Bile duct (tissue), 1 donor: ENCODE measurements around a stretch of chr17.

DNA sequence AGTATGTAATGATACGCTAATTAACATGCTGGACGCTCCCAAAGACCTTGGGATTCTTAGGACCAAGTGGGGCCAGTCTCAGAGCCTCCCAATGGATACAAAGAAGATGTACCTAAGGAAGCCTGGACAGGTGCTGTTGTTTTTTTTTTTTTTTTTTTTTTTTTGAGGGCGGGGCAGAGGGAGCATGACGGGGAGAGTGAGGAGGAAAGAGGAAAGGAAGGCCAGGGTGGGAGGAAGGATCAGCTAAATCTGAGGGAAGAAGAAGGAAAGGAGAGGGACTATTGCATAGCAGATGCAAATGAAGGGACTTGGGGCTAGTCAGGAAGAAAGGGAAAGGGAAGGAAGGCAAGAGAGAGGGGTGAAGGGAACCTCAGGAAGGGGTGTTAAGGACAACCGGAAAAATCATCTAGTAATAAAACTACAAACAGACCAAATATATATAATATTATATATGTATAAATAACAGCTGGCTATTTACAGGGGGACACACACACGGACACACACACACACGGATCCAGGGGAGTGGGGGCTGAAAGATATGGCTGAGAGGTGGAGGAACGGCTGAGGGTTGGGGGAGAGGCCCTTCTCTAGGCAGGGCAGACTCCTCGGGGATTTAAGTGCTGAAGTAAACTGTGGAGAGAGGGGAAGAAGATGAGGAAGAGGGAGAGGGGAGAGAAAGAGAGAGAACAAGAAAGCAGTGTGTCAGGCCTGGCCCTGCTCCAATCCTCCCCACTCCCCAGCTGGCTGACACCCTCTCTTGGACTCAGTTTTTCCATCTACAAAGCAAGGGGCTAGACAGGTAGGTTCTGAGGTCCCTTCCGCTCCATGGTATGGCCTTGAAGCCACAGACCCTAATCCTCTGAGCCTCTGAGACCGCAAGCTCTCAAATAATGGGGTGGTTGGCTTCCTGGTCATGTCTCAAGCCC lies 2.2 kb downstream of the VAMP2 start:
- PRO-cap = no peak

DNA sequence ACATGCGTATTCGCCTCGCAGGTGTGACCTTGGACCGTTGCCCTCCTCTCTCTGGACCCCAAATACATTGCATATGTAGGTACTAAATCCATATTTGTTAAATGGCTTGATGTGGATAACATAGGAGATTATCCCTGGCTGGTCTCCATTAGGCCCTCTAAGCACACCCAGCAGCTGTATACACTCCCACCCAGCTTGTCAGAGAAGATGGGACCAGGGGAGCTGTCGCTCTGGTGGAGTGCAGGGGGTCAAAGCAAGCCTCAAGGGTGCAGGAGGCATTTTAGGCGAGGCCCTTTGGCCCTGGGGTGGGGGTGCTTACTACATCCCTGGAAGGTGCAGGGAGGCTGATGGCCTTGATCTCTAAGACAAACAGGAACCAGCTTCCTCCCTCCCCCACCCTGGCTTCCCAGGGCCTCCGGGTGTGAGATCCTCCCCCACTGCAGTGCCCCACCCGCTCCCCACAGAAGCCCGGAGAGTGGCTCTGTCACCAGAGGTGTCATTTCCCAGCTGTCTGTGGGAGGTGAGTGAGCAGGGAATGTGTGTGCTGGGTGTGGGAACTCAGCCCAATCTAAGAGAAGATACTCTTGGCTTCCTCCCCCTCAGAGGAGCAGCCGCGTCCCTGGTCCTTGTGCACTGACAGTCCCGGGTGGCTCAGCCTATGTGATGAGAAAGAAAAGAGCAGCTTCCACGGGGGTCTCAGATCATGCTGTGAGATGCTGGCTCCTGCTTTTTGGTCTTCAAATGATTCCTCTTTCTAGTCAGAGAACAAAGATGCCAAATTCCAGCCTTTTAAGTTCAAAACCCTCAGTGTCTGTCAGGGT lies 1.5 kb upstream of the VAMP2 start:
- PRO-cap = bidirectional peak, plus-strand start at position 510 of the sequence, minus-strand start at position 400 of the sequence; unidirectional peak, minus-strand start at position 635 of the sequence

GRCh38 chr17:8225894-8226983 lies 15.9 kb upstream of the AURKB start:
- PRO-cap = unidirectional peak, minus-strand start at chr17:8226698

DNA sequence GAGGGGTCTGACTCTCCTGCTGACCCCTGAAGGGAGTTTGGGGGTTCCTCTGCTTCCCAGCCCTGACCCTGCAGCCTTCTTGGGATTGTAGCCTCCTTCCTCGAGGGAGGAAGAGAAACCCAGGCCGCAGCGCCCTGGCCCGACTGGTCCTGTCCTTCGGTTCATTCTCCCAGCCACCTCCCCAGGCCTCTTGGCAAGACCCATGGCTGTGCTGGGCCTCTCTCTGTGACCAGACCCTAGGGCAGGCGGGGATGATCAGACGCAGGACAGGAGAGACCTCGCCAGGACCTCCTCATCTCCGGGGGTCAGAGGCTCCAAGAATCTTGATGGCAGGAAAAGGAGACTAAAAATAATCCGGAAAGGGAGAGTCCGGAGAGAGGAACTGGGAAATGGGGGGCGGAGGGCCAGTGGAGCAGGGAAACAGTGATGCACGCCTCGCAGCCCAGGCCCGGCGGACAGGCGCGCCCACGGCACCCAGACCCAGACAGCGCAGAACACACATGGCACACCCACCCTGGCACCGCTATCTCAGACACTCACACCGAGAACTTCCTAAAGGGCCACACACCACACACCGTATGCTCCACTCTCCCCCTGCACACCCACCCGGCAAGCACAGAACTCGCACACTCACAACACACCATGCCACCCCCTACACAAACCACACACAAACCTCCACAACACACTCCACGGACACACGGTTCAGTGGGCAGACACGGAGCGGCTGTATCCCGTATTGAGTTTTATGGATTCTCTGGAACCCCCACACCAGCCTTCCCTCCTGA lies 1.3 kb downstream of the ARHGEF15 start:
- PRO-cap = no peak

DNA sequence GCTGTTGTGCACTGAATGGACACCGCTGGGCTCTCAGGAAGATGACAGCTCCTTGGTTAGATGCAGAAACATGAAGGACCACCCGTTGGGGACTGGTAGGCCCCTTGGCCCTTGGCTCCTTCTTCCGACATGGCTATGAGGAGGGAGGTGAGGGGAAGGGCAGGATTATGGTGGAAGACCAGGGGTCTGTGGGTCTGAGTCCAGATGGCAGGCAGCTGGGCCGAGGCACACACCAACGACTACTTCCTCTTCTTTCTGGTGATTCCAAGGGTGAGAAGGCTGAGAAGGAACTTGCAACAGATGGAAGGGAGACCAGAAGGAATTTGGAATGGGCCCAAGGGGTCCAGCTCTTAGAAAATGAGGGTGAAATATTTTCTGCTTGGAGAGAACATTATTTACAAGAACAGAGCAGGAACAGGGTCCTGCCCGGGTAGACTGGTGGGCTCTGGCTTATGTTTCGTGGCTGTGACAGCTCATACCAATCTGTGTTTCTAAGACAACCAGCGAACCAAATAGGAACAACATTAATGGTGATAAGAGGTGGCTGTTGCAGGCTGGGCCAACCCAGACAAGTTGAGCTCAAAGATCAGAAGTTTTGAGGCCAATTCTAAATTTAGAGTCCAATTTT lies 36.7 kb downstream of the CCDC42 start:
- PRO-cap = no peak

DNA sequence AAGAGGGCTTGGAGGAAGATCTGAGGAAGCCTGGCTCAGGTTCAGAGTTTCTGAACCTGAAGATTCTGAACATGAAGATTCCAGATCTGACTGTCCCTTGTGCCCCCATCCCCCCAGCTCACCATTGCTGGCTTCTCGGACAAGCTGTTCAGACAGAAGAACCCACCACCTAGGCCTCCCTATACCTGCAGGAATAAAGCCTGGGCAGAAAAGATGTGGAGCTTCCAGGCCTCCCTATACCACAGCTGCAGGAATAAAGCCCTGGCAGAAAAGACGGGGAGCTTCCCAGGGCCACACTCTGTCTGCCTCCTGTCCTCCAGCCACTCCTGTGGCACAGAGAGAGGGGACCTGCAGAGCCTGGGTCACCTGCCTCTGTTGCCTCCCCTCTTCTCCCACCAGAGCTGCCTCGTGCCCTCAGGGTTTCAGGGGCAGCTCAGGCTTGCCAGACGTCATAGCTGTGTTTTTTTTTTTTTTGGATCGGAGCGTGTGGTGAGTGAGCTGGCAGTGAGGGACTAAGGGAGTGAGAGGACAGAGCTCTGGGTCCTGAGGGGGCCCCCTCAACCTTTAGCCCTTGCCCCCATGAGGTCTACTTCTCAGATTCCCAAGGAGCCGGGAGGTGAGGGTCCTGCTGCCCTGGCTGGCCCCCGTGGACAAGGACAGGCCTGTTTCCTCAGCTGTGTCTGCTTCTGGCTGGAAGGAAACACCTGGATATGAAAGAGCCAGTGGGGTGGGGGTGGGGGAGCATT lies 2.2 kb downstream of the PIK3R6 start:
- PRO-cap = unidirectional peak, plus-strand start at position 504 of the sequence

DNA sequence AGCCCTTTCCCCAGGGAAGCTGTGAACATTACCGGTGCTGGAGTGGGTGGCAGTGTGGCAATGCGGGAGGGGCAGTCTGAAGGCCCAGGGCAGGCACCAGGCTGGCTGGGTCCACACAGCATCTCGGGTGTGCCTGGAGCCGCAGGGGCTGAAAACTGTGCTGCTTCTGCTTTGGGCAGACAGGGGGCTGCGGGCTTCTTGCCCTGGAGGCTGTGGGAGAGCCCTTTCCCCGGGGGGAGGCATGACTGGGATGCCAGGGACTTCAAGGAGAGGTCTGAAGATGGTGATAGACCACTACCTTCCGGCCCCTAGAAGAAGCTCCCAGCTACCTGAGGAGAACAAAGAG lies 6.7 kb upstream of the PIK3R6 start:
- PRO-cap = no peak

DNA sequence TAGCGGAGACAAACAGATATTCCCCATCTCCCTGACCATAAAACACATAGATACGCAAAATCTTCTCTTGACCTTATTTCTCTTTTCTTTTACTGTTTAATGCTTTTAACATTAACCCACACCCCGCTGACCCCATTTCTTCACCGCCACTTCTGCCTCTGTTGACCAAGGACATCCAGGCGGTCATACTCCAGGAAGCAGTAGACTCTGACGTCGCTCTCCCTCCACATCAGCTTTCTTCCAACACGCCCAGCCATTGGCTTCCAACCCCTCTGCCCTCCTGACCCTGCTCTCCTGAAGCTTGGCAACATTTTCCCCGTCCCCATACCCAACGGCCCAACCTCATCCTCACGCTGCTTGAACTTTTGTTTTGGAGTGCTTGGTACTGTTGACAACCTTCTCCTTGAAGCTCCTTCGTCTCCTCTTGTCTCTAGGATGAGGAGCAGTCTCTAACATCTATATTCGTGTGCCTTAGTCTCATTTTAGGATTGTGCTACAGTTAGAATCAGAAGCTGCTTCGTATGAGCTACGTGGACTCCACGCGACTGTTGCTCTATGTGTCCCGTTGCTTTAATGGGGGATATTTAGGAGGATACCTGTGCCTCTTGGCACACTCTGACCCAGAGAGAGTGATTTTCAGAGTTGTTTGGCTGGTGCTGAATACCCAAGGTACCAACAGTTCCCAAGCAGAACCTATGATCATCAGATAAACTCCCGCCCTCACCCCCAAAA lies 27.9 kb upstream of the PIK3R6 start:
- PRO-cap = no peak

DNA sequence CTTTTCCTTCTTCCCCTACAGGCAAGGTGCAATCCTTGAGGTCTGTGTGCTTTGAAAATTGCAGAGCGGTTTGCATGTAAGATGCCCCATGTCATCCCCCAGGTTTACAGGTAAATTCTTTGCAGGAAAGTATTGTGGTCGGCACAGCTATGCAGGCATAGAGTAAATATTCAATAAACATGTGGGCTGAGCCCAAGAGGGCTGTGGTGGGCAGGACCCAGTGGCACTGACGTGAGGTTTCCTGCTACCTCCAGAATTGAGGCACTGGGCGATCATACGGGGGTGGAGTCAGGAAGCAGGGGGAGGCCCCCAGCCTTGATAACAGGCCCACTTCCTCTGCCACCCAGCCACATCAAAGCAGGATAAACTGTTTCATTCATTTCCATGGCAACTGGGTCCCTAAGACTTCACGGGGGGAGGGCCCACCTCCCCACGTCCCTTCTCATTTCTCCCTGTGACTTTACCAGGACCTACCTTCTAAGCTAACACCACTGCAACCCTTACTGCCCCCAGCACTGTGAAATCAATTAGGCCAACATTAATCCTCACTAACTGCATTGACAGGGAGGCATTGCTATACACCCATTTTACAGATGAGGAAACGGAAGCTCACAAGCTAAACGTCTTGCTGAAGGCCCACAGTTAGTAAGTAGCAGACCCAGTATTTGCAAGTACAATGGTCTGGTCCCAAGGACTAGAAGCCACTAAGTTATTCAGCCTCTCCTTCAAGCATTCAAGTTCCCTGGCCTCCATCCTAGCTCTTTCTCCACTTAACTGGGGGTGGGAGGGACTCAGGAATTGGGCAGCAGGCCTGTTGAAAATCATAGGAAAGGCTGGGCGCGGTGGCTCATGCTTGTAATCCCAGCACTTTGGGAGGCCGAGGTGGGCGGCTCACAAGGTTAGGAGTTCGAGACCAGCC lies 31.7 kb upstream of the PIK3R6 start:
- PRO-cap = no peak

GRCh38 chr17:8959388-8959993 lies 6.0 kb downstream of the PIK3R5 start:
- PRO-cap = no peak

- PRO-cap = no peak
These were observed 4.9 kb downstream of the PIK3R5 start for GRCh38 chr17:8960461-8961068.

- PRO-cap = bidirectional peak, plus-strand start at chr17:8965078, minus-strand start at chr17:8964915
These were observed 771 bp downstream of the PIK3R5 start for GRCh38 chr17:8964497-8965375.

GRCh38 chr17:9001613-9001923 lies 19.7 kb upstream of the NTN1 start:
- PRO-cap = no peak

GRCh38 chr17:9023047-9023757 lies 1.9 kb downstream of the NTN1 start:
- PRO-cap = no peak

DNA sequence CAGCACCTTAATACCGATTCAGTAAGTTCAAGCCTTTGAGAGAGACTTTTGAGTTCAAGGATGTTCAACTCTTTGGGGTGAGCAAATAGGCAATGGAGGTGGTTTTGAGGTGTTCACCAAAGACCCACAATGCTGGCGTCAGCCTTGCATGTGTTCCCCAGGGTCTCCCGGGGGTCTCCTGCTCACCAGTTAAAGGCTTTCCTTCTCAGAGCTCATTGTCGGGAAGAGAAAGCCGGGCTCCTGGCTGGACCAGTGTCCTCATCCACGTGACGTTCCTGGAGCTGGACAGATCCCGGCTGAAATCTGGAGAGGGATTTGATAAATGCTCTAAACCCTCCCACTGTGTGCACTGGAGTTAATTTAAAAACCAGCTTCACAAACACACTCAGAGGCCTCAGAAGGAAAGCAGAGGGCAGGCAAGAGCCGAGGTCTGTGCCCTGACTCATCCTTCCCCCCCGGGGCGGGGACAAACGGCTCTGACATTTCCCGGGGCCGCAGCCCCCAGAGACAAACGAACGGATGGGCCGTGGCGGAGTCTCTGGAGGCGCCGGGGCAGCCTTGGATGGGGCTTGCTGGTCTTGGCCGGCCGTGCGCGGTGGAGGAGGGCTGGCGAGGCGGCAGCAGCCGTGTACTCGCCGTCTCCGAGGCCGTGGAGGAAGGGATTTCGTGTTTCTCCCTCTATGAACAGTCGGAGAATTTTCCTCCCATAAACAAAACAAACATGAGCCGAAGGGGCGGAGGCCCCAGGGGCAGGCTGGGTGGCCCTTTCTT lies 94.1 kb downstream of the NTN1 start:
- PRO-cap = no peak

DNA sequence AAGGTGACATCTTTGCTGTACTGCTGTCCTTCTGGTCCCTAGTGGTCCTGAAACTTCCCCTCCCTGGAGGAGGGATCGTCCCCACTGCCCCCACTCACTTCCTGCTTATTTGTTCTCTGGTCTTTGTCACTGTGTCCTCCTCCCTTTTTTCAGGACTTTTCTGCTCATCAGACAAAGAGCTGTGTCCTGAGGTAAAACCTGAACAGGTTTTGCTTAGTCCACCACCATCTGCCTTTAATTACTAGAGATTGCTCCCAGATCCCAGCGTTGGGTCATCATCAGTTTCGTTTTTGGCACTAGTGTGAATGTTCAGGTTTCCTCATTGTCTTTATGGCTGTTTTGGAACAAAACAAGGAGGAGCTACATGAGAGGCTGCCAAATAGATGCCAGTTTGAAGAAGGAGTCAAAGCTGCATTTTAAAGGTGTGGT lies 195.8 kb downstream of the NTN1 start:
- PRO-cap = no peak

DNA sequence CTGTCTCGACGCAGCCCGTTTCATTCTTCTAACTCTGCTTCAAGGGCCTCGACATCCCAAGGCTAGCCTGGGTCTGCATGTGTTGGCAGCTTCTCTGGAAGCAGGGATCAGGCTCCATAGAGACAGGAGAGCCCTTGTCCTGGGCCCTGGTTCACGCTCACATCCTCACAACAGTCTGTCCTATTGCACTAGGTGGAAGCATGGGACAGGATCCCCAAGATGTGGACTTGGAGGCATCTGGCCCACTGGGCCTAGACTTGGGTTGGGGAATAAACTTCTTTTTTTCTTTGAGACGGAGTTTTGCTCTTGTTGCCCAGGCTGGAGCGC lies 226.7 kb downstream of the NTN1 start:
- PRO-cap = no peak

DNA sequence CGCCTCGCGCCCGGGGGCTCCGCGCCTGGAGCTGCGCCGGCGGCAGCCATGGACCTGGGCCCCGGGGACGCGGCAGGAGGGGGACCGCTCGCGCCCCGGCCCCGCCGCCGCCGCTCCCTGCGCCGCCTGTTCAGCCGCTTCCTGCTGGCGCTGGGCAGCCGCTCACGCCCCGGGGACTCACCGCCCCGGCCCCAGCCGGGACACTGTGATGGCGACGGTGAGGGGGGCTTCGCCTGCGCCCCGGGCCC lies 192 bp downstream of the USP43 start:
- PRO-cap = no peak

- PRO-cap = no peak
These were observed 24.4 kb downstream of the USP43 start for GRCh38 chr17:9669811-9670053.

DNA sequence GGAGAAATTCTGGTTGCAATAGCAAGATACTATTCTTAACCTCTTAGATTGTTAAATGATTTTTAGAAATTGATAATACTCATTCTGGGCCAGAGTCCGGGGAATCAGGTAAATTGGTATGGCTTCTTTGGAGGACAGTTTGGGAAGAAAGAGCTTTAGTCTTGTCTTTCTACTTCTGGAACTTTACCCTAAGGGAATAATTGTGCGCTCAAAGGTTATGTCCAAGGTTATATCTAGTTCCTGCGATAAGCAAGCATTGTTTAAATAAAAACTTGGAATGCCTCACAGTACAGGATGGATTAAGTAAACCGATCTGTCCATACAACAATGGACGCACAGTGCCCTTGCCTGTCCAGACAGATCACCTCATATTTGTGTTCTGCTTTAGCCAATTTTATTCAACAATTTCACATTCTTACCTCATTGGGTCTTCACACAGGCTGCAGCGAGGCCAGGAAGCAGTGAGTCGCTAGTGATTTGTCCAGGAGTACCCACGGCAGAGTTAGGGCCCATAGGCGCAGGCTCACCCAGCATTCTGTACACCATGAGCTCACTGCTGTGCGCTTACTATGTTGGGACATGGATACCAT lies 39.6 kb downstream of the USP43 start:
- PRO-cap = no peak